ENCODE results near the gene XK.

GRCh38 chrX:33203774-33204653, 7.3 kb downstream of the DMD start:
- PRO-cap = no peak

DNA sequence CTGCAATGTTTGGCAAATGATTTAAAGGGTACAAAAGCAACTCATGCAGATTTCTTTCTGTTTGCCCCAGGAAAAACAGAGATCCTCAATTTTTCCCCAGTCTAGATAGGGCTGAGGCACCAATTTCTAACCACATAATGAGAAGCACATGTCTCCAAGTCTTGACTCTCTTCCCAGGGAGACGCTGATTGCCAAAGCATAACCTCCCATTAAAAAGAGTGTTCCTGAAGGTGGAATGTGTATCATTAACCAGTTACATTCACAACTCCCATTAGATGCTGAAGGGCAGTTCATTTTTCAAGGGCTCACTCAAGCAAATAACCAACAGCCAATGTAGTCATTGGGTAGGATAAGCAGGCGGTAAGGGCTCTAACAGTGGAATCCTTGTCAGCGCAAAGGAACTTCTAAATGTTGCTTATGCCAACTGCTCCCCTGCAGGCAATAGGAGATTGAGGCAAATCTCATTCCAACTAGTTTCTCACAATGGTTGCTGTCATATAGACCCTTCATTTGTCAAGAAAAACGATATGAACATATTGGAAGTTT, 27.5 kb downstream of the TMEM47 start:
- PRO-cap = no peak

DNA sequence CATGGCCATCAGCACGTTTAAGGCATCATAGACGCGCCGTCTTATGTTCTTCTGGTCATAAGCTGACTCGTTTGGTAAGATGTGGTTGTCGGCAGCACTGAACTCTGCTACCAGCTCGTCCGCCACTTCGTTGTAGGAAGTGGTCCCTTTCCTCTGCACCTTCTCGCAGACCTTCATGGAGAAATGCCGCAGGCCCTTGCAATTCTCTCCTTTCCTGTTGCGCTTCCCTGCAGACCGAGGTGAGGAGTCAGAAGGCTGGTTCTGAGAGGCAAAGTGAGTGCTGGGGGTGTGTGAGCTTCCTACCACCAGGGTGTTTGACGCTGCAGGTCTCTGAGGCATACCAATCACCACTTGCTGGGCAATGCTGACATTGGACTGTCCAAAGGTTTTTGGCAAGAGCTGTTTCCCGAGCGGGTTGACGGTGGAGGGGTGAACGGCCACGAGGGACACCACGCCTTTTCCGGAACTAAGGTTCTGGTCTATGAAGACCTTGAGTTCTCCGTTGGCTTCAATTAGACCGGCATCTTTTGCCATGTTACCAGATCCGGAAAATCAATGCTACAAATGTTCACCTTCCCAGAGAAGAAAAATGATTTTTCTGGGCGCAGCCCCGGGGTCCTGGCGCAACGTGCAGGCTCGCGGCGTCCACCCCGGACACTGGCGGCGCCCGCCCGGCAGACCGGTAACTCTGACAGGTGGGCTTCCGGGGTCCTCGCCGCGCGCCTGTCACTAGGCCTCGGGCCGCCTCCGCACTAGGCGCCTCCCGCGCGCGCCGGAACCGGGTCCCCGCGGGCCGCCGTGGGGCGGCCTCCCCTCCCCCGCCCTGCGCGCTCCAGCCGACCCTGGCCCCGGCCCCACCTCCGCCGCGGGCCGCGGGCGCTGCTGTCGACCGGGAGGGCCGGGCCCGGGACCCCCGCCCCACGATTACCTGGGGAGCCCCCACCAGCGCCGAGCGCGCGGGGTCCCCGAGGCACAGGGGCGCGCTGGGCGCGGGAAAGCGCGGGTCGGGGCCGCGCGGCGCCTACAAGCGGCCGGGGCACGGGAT, 45.0 kb upstream of the FAM47C start:
- PRO-cap = no peak

DNA sequence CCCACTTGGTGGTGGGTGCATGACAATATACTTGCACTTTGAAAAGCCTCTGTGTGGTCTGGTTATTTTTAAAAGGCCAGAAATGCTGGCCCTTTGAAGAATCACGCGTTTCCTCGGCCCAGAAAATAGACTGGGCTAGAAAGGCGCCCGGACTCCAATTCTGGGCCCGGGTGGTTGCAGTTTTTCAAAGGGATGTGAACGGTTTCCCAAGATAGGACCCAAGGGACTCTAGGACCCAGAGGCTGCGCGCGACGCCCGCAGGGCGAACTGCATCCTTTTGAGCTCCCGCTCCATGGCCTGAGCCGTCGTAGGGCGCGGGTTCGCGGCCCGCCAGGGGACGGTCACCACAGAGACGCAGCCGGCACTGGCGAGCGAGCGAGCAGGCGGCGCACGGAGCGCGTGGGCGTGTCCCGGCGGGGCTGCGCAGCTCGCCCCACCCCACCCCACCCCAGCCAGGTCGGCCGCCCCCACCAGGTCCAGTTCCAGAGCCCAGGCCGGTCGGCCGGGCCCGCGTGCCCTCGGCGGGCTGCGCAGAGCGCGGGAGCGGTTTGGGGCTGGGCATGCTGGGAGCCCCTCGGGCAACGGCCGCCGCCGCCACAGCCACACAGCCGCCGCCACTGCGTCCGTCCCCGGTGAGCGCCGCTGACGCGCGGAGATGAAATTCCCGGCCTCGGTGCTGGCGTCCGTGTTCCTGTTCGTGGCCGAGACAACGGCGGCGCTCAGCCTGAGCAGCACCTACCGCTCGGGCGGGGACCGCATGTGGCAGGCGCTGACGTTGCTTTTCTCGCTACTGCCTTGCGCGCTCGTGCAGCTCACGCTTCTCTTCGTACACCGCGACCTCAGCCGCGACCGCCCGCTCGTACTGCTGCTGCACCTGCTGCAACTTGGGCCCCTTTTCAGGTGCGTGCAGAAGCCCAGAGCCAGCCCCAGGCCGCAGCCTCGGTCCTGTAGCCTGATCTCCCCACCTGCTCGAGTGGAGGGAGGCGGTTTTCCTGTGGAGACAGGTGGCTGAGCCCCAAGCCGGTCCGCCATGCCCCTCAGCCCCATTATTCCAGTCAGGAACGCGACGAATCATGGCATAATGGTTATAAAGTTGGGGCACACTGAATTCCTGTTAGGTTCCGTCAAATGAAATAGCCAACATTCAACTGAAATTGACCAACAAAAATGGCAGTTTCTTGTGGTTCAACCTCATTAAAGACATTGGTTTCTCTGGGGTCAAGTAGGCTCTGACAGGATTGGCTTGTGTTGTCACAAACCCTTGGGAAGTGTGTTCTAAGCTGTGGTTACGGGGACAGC, at the start of gene XK:
Gene XK (plus strand): TSS at position 485 of the 1,299 bp plus-strand sequence.
- PRO-cap = bidirectional peak, plus-strand start at position 485 of the sequence, minus-strand start at position 159 of the sequence; bidirectional peak, plus-strand start at position 810 of the sequence, minus-strand start at position 711 of the sequence

- PRO-cap = no peak
Observed at GRCh38 chrX:37786581-37786913, 6.7 kb downstream of the CYBB start.

DNA sequence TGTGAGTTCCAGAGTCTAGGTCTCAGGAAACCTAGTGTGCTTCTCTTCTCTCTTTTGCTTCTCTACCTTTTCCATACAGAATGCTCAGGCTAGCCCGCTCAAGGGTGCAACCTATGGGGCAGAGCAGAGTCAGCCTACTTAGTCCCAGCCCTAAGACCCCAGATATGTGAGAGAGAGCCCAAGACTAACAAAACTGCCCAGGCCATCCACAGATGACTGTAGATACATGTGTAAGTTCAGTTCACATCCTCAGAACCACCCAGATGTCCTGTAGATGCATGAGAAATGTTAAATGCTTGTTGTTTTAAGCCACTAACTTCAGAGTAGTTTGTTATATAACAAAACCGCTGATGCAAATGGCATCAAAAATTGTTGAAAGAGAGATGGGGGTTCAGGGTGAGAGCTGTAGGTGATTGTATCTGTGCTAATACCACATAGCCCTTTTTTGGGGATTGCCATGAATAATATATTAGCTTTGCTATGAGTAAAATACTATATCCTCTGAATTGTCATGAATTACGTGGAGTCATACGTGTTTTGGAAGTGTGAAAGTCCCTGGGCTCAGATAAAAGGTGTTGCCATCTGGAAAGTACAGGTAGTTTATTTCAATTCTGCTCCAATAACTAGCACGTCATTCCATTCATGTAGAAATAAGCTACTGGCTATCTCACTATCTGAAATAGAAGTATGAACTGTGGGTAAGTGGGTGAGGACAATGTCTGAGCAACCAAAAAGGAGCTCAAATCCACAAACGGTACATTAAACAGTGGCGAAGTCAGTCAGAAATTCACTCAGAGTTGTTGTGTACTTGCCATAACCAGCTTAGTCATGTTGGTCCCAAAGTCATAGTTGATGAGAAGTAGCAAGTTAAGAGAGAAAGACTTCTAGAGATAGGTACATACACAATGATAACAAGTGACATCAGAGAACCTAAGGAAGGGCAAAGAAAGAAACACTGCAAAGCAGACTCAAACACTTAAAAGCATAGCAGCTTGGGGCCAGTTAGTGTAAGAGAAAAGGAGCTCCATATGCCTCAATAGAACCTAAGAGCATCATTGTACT, 30.6 kb downstream of the DYNLT3 start:
- PRO-cap = no peak

GRCh38 chrX:37817985-37818497, 29.3 kb downstream of the DYNLT3 start:
- PRO-cap = no peak

GRCh38 chrX:37889752-37890148, 42.4 kb upstream of the DYNLT3 start:
- PRO-cap = no peak

GRCh38 chrX:38171783-38172304, 48.8 kb downstream of the SRPX start:
- PRO-cap = no peak

DNA sequence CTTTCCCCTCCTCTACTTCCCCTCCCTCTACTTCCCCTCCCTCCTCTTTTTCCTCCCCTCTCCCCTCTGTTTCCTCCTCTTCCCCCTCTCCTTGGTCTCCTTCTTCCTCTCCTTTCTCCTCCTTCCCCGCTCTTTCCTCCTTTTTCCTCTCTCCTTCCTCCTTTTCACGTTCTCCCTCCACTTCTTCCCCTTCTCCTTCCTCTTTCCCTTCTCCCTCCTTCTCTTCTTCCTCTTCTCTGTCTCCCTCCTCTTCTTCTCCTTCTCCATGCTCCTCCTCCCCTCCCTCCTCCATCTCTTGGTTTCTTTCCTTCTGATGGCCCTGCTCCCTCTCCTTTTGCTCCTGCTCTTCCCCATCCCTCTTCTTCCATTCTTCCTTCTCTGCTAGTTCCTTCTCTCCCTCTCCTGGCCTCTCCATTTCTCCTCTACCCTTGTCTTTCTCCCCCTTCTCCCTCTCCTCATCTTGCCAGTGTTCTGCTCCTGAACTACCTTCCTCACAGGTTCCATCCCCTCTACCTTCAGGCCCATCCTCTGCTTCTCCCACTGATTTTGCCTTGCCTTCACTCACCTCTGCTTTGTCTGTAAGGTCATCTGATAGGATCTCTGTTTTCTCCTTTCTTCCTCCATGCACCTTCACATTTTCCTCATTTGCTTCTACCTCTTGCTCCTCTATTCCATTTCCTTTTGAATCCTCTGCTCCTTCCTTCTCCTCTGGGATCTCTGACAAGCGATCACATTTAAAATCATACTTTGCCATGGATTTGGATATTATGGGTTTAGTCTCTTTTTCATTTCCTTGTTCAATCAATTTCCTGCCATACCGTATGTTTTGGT, 40.6 kb downstream of the RPGR start:
- PRO-cap = no peak

GRCh38 chrX:39222669-39223193, 421.5 kb downstream of the MID1IP1 start:
- PRO-cap = no peak

GRCh38 chrX:39336371-39337781, 535.6 kb downstream of the MID1IP1 start:
- PRO-cap = no peak

DNA sequence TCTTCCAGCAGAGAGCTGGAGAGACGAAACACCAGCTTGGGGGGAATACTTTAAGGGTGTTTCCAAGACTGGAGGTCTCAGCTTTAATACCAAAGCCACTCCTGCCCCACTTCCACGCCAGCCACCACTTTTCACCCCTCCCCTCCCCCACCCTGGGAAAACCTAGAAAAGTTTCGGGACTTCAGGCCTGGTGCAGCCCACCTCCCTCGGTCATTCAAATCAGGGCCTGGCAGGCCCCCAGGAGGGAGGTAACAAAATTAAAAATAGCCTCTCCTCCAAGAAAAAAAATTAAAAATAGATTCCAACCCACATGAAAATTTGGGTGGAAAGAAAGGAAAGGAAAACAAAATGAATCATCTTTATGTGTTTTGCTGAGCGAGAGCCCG, 452.7 kb downstream of the BCOR start:
- PRO-cap = no peak

DNA sequence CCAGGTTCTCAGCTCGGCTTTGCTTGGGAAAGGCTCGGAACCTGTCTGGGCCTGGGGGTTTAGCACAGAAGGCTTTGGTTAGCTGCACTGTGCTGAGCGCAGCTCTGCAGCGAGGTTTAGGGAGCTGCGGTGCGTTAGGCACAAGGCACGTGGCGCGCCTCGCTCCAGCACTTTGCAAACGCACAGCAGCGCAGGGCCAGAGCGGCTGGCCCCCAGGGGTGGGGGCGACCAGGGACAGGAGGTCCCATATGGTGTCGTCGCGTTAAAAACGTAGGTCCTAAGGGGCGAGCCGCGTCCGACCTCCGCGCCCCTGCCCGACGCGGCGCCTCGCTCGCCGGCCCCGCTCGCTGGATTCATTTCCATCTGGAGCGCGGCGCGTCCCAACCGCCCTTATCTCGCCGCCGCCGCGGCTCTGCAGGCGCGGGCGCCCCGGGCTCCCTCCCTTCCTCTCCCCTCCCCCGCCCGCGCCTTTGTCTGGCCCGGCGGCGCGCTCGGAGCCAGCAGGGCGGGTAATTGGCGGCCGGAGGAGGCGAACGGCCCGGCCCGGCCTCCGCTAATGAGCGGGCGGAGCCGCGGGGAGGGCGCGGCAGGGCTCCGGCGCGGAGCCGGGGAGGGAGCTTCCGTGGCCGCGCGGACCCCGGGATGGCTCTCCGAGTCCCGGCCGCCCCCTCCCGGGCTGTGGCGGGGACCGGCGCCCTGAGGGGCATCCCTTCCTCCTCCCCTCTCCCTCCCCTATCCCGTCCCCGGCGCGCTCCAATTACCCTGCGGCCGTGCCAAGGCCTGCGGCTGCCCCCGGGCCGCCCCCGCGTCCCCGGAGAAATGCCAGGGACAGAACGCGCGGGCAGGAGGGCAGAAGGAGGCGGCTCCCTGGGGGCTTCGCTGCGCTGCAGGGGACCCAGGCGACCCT, 409.0 kb downstream of the BCOR start:
- PRO-cap = bidirectional peak, plus-strand start at position 589 of the sequence, minus-strand start at position 414 of the sequence; bidirectional peak, plus-strand start at position 852 of the sequence, minus-strand start at position 680 of the sequence

- PRO-cap = no peak
Observed at GRCh38 chrX:39730473-39730797, 367.3 kb downstream of the BCOR start.

- PRO-cap = no peak
Observed at GRCh38 chrX:39759623-39759949, 338.2 kb downstream of the BCOR start.

DNA sequence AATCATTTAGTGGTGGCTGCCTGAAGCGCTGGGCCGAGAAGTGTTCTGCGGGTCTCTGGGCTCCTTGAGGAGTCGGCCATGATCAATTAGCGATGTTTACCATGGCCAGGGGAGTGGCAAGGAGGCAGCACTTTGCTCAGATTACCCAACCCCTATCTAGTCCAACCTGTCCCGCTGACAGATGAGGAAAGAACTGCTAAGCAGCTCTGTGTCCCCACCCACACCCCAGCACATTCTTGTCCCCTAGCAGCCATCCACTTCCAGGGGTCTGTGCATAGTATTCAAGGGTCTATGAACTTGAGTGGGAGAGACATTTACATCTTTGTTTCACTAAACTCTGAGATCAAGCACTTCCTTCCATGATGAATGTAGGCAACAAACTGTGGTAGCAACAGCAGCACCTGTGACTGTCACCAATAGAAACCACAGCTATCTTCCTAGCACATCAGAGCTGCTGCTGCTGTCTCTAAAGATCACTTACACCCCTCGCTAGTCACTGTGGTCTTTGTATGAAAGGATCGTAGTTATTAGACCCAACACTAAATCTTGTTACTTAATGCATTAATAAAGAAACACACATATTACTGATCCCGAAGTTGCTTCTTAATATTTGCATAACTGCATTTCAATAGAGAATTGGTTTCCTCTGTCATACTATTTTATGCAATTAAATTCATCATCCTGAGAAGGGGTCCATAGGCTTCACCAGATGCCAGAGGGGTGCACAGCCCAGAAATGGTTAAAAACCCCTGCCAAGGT, 331.5 kb downstream of the BCOR start:
- PRO-cap = no peak

DNA sequence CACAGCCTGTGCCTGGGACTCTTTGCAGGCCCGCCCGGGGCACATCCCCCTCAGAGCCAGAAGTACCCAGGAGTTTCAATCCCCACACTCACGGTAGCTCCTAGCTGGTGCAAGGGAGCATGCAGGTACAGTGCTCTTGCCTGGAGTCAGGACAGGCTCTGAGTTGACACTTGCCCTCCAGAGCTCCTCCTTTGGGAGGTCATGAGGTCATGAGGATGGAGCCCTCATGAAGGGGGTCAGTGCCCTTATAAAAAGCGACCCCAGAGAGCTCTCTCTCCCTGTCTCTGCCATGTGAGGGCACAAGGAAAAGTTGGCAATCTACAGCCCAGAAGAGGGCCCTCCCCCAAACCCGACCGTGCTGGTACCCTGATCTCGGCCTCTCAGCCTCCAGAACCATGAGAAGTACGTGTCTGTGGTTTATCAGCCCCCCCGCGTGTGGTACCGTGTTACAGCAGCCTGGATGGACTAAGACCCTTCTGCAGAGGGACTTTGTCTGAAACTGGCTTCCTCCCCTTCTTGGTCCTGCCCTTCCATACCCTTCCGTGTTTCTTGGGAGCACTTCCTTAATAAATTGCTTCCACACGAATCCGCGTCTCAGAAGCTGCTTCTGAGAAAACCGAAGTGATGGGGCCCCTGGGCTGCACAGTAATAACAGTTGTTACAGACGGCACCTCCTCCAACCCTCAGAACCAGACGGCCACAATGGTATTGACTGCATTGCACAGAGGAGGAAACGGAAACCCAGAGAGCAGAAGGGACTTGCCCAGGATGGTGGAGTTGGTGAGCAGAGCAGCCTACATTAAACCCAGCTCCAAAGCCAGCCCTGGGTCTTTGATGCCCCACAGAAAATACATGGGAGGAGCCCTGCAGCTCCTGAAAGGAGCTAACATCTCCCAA, 242.9 kb downstream of the BCOR start:
- PRO-cap = bidirectional peak, plus-strand start at position 766 of the sequence, minus-strand start at position 687 of the sequence

DNA sequence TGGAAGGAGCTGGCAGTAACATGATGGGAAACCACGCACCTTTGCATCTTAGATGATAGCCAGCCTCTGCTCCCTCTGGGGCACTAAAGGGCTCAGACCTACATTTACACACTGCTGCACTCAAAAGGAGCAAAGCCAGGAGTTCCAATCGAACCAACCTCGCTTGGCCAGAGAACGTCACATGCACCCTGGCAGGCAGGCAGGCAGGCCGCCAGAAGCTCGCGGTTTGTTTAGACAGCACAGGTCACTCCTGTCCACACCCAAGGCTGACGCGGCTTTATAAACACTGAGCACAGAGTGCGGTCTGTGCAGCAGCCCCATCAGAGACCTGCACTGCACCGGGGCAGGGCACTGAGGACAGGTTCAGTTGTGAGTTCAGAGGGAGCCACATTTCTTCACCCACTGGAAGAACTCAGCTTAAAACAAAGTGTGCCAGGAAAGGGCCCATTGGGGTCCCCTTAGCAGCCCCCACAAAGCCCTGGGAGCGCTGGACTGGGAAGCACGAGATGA, 143.9 kb downstream of the BCOR start:
- PRO-cap = unidirectional peak, plus-strand start at position 333 of the sequence

DNA sequence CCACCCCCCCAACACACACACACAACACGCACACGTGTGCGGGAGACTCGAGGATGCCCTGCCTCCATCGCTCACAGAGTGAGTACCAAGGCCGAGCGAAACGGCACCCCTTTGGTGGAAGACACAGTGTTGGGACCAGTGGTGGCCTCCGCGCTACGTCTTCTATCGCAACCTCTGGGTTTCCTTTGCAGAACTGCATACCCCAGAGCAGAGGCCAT, 85.1 kb downstream of the BCOR start:
- PRO-cap = no peak